PC-3 (cell line): ENCODE data around the genes FBXO36 and SP140L.

- RAMPAGE, long total RNA, result no peak
Measured at GRCh38 chr2:226798320-226799250, 1.0 kb downstream of the IRS1 start.

- RAMPAGE, long total RNA, result no peak
Measured at GRCh38 chr2:226908999-226909718, 73.3 kb downstream of the RHBDD1 start.

- RAMPAGE, long total RNA, result no peak
Measured at GRCh38 chr2:226971046-226971712, 135.3 kb downstream of the RHBDD1 start.

- RAMPAGE, long total RNA, result no peak
Measured at GRCh38 chr2:227180286-227180871, 16.0 kb downstream of the COL4A3 start.

- RAMPAGE, long total RNA, result no peak
Measured at GRCh38 chr2:227555278-227555981, 43.3 kb upstream of the SCYGR2 start.

- RAMPAGE, long total RNA, result no peak
Measured at GRCh38 chr2:227817791-227818699, 4.4 kb downstream of the CCL20 start.

GRCh38 chr2:227818700-227819283 lies 5.2 kb downstream of the CCL20 start:
- RAMPAGE, long total RNA, result no peak

DNA sequence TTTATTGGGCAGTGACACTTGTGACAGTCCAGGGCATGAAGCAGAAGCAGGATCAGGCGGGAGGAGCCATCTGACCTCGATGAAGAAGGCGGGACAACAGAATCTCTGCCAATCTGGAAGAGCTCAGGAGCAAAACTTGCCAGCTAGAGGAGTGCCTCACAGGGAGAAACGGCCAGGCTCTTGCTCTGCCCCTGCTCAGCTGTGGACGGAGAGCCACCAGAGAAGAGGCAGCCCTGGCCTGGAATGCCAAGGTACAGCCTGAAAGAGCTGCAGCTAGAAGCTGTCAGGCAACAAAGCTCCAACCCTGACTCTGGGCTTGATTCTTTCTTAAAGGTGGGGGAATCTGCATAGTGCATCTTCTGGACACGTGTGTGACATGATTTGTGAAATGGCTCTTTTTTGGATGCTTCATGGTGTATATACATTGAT lies 16.9 kb downstream of the DAW1 start:
- RAMPAGE, long total RNA, result no peak

- RAMPAGE, long total RNA, result no peak
Measured at GRCh38 chr2:228378660-228379054, 197.2 kb upstream of the SPHKAP start.

GRCh38 chr2:229179511-229180034 lies 91.5 kb downstream of the PID1 start:
- RAMPAGE, long total RNA, result no peak

DNA sequence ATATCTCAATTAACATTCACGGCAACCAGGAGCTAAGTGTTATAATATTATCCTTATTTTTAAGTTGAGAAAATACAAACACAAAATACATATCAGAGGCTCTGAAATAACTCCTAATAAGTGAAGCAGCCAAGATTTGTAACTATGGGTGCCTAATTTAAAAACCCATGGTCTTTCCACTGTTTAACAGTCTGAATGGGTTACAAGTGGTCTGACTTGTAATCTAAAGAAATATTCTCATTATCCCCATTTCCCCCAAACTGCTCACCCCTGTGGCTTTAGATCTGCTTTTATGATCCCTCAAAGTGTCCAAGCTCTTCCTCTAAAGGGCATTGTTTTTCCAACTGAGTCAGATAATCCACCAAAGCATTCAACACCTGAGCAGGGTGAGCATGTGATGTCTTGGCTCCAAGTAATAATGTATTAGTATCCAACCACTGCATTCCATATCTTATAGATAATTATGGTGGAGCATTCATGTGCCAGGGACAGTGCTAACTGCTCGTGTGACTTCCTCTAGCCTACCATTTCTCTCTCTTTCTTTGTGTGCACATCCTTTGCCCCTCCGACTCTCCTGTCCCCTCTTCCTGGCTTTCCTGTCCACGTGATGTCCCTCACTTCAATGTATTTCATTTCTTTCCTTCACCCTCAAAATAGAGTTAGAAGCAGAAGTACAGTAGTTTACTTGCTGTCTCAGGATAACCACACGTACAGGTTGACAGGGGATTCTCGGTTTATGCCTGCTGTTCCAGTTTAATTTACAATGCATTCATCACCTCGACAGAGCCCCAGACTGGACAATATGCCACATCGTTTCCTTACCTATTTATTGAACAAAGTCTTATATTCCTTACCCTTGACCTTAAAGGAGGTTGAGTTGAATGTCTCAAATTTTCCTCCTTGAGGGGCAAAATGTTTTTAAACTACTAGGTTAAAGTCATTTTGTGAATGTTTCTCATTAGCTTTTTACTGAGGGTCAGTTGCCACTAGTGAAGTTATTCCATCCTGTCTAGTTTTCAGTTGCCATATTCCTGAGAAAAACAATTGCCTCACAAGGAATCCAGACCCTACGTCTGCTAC lies 13.9 kb downstream of the PID1 start:
- RAMPAGE, long total RNA, result no peak

GRCh38 chr2:229922347-229922672 lies at the start of gene FBXO36:
Gene FBXO36, plus strand, starts transcription at chr2:229922503.
- RAMPAGE, long total RNA, result no peak

- RAMPAGE, long total RNA, result no peak
Measured at GRCh38 chr2:230205049-230205574, 14.7 kb downstream of the SP110 start.

DNA sequence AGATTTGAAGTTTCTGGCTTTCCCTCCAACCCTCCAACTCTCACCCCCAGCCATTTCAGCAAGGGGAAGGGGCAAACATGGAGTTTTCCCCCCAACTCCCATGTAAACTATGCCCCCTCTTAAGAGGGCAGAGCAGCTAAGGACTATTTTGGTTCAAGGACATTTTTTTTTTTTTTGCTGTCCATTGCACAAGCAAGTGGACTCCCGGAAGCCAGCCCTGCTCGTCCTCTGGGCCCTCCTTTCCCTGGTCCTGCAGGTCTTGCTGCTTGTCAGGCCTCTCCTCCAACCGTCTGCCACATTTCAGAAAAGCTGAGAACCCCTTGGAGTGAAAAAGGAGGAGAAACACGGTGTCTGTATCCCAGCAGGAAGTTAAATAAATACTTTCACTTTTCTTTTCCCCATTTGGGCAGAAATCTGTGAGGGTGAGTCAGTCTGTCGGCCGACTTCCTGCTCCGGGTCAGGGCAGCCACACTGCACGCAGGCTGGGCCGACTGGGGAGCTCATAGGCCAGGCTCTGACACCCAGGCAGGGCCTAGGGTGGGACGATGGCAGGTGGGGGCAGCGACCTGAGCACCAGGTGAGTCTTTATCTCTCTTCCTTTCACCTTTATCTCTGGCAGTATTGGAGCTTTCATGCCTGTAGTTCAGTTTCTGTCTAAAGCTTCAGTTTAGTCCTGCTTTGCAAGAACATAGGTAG lies at the start of gene SP140L:
Gene SP140L (plus strand): TSS at position 469 of the 696 bp plus-strand sequence.
- RAMPAGE, long total RNA, result no peak

- RAMPAGE, long total RNA, result no peak
Measured at GRCh38 chr2:230361502-230361860, 34.5 kb downstream of the SP140L start.

DNA sequence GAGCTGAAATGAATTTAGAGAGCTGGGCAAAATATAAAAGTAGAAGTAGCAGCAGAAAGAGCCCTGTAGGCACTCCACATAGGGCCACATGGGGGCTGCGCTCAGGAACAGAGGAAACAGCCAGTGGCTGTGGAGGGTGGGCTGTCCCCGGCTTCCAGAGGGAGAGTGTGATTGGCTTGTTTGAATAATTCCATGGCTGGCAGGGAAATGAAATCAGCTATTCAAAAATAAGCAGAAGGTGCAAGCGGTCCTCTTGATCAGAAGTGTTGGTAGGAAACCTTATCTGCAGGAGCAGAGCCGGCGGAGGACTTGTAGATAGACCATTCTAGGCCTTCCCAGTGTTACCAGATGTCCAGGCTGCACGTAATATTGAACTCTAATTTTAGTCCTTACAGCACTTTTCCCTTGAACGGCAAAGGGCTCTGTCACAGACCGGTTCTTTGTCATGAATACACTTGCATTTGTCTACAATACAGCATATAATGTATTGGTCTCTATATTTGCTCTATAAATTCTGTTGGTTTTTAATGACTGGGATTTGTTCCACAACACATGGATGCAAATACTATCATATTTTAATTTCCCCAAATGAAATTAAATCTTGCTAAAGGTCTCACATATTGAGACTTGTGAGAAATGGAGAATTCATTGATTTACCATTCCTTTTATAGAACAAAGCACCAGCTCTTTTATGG lies 17.2 kb upstream of the SP100 start:
- RAMPAGE, long total RNA, result no peak

DNA sequence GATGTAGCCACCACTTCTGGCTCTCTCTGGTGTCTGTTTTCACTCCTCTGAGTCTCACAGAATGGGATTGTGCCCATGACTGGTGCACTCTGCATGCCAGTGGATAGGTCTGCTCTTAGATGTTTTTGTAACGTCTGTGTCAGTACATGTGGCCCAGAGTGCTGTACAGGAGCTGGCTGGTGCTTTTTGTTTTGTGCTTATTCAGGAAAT lies 6.8 kb upstream of the SP100 start:
- RAMPAGE, long total RNA, result no peak

- RAMPAGE, long total RNA, result no peak
Measured at GRCh38 chr2:230411402-230412117, 4.4 kb upstream of the SP100 start.

DNA sequence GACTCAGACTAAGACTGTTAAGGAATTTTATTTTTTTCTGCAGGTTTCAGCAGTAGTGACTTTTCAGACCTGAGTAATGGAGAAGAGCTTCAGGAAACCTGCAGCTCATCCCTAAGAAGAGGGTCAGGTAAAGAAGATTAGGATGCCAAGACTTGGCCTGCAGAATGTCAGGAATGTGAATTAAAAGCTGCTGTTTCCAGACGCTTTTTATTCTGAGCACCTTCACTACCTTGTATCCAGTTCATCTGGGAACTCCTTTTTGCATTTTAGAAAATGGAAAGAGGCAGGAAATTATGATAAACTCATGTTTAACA lies 53.9 kb downstream of the SP100 start:
- RAMPAGE, long total RNA, result no peak

DNA sequence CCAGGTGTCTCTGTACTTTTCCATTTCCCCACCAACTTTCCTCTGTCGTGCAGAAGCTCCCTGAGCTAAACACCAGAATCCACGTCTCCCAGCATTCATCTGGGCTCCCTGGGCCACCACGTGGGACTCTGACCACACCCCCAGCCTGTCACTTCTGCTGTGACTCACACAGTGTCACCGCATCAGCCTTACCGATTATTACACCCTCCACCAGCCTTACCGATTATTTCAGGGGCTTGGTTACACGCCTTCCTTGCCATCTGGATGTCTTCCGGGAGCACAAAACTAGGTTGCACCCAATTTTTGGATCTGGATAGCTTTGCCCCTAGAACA lies 137.0 kb upstream of the CAB39 start:
- RAMPAGE, long total RNA, result no peak